AG09309 (cell line): ENCODE measurements around a stretch of chr3.

DNA sequence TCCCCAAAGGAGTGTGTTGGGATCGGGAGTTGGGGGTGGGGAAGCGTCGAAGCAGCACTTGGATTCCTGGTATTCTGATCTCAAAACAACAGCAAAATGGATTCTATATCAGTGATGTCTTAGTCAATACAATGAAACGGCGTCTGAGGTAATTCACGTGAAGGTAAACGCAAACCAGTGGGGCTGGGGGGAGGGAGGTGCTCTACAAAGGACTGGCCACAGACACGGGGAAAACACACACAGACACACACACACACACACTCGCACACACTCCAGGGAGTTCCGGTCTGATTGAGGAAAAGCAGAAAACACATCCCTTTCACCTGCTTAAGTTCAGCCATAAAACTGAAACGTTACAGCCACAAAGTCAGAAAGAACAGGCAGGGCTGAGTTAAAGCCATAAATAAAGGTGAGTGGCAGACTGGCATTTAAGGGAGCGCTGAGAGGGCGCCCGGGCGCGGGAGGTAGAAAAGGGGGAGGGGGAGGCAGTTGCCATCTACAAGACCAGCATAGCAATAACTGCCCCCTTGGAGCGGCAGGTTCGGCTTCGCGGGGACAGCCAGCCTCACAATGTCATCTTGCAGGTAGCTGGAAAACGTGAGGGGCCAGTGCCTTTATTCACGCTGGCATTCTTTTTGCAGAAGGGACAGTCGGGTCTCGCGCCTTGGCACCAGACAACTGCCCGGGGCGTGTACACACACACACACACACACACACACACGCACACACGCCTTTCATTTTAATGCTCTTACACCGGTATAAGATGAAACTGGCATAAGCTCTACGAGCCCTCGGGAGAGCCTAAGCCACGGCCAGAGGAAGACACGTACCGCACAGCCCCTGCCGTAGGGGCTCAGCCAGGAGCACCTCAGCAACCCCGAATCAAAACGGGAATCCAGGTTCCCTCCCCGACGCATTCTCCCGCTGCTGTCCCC lies 955 bp downstream of the TNIK start:
- RRBS: 9% methylated on average over 3 of the region's 41 CpGs

DNA sequence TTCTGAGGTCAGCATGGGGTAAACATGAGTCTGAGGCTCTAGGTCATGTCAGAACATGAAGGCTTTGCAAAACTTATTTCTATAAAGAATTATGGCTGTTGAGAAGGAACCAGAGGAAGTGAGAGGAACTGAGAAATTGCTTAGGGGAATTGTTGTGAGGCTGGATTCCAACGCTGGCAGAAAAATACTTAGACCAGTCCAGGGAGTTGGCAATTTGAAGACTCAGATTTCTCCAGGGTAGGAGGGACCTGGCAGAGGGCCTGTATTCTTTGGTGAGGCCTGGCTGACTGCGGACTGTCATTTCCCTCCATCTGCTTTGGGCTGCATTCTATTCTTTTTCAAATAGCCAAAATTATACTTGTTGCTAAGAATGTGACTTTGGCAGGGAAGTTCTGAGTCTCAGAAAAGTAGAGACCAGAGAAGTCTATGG lies 155.4 kb downstream of the PLD1 start:
- RRBS: no CpG with 5 or more reads among the region's 2 CpGs

- RRBS: no CpG with 5 or more reads among the region's 13 CpGs
These were observed 133.7 kb downstream of the PLD1 start for GRCh38 chr3:171676352-171677229.

DNA sequence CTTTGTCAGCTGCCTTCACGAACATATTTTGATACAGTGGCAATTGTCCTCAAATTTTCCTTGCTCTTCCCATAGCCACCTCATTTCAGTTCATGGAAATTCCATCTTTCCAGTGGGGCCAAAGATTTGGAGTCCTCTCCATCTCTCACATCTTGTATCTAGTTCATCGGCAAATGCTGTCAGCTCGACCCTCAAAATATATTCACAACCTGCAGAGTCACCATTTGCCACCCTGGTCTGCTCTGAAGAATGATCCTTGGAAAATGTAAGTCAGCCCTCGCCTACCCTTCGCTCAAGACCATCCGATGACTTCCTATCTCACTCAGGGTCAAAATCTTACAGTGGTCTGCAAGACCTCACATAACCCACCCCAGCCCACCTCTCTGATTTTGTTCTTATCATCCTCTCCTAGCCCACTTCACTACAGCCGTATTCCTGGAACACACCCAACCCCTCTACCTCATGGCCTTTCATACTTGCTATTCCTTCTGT lies 127.2 kb downstream of the PLD1 start:
- RRBS: no CpG with 5 or more reads among the region's 7 CpGs

GRCh38 chr3:171753036-171753746 lies 57.1 kb downstream of the PLD1 start:
- RRBS: no CpG with 5 or more reads among the region's 6 CpGs

- RRBS: no CpG with 5 or more reads among the region's 5 CpGs
These were observed 52.0 kb downstream of the PLD1 start for GRCh38 chr3:171758272-171758783.

- RRBS: no CpG with 5 or more reads among the region's 3 CpGs
These were observed 31.0 kb downstream of the PLD1 start for GRCh38 chr3:171779270-171779687.

DNA sequence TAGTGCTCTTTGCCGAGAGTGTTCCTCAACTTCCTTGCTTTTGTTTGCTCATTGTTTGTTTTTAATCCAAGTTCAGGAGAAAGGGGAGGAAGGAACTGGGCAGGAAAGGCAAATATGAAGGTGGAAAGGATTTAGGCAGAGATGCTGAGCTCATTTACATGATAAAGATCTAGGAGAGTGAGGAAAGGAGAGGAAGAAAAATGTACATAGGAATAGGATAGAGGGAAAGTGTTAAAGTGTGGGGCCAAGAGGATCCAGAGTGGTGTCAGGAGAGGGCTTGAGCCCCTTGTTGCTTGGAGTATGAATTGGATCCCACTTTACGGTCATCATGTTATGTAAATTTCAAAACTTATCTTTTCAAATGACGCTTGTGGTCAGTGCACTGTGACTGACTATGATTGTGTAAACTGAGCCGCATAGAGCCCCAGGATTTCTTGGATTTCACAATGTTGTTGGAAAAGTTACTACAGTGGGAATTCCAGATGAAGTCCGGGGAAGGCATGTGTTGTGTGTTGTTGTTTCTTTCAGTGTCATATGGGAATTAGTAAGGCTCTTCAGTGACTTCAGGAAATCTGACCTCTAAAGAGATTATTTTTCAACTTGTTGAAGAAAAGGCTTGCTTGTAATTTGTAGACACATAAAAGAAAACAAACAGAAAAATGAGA lies 15.1 kb upstream of the PLD1 start:
- RRBS: no CpG with 5 or more reads among the region's 5 CpGs

DNA sequence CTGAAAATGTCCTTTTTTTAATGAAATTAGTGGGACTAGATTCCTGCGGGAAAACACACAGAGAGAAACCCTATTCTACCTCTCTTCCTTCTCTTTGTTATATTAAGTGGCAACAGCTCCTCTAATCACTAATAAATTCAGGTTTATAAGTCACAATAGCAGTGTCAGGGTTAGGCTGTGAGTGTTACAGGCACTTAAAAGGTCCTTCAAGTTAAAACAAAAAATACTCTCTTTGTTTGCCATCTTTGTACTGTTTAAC lies 2.2 kb upstream of the TMEM212 start:
- RRBS: no CpG with 5 or more reads among the region's 1 CpG

- RRBS: no CpG with 5 or more reads among the region's 2 CpGs
These were observed 13.1 kb downstream of the FNDC3B start for GRCh38 chr3:172052416-172053029.

DNA sequence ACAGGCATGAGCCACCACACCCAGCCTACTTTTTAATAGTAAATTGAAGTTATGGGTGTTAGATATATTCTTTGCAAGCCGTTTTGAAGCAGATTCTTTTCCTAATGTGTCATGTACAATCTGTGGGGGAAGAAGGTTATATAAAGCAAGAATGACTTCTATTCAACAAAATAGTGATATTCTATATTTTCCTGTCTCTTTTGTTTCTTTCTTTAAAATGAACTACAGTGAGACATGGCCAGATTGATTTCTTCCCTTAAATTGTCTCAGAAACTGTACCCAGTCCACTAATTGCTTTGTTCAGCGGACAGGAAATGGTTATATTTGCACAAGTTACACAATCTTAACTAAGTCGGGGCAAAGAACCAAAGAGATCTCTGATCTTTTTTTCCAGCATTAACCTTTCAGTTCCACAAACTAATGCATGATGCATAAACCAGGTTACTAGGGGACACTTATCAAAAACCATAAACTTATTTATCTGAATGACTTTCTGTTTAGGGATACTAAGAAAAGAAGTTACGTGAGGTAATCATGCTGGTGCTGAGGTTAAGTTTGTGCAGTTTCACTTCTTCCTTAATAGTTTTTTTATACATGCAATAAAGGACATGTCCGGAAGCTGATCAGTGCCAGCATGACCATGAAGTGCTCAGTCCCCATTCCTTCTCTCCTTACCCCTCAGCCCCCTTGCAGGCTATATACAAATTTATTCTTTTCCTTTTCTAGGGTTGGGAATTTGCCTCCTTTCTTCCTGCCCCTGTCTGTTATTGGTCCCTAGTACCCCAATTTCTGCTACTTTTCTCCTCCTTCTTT lies 22.3 kb downstream of the FNDC3B start:
- RRBS: no CpG with 5 or more reads among the region's 5 CpGs

GRCh38 chr3:172066318-172066993 lies 27.1 kb downstream of the FNDC3B start:
- RRBS: no CpG with 5 or more reads among the region's 5 CpGs

DNA sequence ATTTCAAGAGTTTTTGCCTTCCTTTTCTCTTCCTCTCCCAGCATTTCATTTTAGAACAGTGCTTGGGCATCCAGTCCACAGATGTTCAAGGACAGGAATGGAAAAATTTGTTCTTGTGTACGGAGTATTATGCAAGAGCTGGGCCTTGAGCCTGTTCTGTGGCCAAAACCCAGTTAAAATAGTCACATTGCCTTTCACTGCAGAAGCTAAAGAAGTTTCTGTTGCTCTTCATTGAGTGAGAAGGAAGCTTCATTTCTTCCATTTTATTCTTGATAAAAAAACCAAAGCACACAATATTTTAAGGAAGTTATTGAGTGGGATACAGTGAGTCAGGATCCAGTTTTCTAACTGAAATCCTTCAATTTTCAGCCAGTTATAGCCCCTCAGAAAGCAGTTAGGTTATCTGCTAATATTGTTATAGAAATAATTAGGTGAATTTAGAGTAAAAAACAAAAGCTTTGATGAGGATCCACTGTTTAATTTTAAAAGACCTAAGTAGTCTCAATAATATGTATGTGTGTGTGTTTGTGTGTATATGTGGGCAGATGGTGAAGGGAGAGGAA lies 191.8 kb downstream of the GHSR start:
- RRBS: no CpG with 5 or more reads among the region's 1 CpG

- RRBS: no CpG with 5 or more reads among the region's 2 CpGs
These were observed 186.4 kb downstream of the GHSR start for GRCh38 chr3:172261695-172262460.

DNA sequence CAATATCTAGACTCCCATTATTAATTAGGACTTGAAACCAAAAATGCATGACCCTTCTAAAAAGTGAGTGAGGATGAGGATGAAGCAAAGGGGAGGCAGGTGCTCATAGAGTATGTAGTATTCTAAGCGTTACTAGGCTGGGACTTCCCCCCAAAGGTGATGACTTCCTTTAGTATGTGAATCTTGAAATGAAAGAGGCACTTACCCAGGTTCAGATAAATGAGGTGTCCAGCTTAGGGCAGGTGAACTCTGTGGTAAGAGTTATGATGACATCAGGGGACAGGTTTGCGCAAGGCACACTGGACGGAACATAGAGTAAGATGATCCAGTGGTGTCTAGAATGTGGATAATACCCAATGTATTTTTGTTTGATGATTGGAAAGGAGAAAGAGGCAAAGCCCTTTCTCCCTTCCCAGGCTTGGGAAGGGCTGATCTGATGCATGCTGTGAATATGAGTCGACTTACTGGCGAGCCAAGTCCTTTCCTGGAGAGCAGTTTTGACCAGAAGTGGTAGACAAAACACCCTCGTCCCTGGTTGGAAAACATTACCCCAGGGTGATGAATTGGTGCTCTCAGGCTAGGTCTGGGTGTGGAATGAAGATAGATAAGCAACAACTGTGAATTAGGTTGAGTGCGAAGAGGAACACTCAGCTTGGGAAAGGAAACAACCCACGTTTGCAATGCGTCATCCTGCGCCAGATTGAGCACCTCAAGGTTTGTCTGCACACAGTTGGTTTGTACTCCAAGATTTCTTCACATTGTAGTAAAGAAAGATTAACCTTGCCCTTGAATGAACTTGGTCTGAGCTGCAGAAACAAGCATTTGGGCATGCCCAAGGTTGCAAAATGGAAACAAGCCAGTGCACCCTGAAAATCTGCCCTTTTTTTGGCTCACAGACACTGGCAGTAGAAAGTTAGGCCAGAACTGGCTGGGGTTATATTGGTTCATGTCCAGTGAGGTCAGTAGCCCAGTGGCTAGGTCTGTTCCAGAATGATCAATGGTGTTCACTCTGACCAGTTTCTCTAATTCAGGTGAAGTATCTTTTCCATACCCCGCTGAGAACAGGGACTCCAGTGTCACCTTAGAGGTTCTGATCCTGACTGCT lies 124.1 kb downstream of the GHSR start:
- RRBS: no CpG with 5 or more reads among the region's 11 CpGs

DNA sequence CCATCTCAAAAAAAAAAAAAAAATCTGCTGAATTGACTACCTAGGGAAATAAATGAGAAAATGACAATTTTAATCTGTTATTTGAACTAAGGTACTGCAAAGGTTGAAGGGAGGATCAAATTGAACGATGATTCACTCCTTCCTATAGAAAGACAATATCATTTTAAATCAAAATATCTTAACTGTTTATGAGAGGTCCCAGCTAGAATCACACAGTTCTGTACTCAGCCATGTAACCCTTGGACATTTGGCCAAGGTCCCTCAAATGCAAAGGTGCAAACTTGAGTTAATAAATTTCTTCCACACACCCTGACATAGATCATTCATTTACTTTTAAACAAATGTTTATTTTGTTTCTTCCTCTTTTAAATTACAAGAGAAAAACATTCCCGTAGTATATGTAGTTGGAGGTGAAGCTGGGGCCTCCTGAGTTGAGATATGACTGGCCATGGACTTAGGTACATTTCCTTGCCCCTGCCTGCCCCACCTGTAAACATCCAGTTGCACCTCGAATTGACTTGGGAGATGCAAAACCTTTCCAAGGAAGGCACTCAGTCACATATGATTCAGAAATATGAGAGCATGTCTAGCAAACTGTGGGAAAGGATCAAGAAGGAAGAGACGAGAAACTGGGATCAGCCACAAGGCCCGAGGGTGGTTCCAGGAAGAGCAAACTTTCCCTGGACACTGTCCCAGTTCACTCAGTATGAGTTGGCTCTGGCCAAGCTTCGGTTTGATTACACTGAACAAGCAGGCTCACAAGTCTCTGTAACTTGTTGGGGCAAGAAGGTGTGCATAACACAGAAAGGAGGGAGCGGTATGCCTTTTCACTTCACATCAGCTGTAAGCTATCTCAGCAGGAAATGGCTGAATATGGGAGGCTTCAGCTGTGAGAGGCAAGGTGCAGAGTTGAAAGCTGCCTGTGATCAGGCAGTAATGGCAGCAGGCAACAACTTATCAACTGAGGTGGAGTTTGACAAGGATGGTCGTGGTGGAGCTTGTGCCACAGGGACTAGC lies 6.7 kb downstream of the TNFSF10 start:
- RRBS: no CpG with 5 or more reads among the region's 8 CpGs

- RRBS: no CpG with 5 or more reads among the region's 3 CpGs
These were observed 13.3 kb upstream of the TNFSF10 start for GRCh38 chr3:172536332-172537033.

GRCh38 chr3:172635606-172636236 lies 75.1 kb downstream of the NCEH1 start:
- RRBS: no CpG with 5 or more reads among the region's 4 CpGs

- RRBS: no CpG with 5 or more reads among the region's 4 CpGs
These were observed 25.1 kb downstream of the NCEH1 start for GRCh38 chr3:172685681-172686335.

DNA sequence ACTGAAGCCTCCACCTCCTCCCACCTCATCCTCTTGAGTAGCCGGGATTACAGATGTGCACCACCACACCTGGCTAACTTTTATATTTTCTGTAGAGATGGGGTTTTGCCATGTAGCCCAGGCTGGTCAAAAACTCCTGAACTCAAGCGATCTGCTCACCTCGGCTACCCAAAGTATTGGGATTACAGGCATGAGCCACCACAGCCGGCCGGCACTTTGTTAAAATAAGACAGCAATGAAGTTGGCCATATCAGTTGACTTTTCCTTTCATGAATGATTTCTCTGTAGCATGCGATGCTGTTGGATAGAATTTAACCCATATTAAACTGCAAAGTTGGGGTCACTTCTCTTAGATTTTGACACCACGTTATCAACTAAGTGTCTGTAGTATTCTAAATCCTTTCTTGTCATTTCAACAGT lies 38.8 kb downstream of the ECT2 start:
- RRBS: 97% methylated on average over 1 of the region's 7 CpGs